Placental epithelial cell (primary cell): ENCODE measurements around a stretch of chr3.

GRCh38 chr3:139534507-139534948, 5.0 kb downstream of the RBP1 start:
- CAGE, long polyA plus RNA: no peak

DNA sequence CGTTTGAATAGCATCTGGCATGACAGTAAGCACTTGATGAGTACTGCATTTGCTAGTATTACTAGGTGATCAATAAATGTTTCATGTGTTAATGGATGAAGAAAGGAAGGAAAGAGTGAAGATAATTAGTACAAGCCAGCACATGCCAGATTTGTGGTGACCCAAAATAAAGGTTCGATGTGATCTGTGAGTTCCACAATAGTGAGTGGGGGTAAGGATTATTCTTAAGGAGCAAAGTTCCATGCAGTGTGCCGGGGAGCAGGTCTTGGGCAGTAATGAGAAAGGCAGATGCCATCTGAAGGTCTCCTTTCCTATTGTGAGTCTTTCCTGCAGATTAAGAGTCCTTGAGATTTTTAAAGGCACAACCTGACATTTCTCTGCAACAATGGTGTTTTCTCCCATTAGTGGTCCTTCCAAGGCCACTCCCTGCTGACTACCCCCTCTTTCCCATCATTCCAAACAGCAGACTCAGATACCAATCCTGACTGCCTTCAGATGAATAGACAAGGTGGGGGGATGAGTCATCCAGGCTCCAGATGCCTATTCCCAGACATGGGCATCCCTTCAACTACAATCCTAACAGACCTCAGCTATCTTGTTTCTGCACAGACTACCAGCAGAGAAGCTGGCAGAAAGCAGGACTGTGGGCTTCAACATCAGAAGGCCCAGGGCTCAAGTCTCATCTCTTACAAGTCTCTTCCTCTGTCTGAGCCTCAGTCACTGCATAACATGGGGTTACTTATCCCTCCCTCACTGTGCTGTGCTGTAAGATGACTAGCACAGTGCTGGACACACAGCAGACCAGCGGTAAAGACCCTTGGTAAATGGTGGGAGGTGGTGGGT, 2.3 kb downstream of the RBP1 start:
- CAGE, long polyA plus RNA: no peak

DNA sequence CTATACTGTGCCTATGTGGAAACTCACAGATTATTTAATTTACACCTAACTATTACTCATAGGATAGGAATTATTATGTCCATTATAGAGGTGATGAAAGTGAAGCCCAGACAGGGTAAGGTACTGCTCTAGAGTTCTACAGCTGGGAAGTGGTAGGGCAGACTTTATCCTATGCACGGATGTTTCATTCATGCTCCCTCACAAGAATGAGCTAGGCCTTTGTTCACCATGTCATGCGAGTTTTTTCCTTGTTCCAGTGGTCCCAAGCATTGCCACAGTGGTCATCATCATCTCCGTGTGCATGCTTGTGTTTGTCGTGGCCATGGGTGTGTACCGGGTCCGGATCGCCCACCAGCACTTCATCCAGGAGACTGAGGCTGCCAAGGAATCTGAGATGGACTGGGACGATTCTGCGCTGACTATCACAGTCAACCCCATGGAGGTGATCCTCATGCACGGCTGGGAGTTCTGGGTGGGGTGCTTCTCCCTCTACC, 114.1 kb upstream of the TRIM42 start:
- CAGE, long polyA plus RNA: no peak

GRCh38 chr3:141241464-141242486, 10.2 kb downstream of the PXYLP1 start:
- CAGE, long polyA plus RNA: no peak

DNA sequence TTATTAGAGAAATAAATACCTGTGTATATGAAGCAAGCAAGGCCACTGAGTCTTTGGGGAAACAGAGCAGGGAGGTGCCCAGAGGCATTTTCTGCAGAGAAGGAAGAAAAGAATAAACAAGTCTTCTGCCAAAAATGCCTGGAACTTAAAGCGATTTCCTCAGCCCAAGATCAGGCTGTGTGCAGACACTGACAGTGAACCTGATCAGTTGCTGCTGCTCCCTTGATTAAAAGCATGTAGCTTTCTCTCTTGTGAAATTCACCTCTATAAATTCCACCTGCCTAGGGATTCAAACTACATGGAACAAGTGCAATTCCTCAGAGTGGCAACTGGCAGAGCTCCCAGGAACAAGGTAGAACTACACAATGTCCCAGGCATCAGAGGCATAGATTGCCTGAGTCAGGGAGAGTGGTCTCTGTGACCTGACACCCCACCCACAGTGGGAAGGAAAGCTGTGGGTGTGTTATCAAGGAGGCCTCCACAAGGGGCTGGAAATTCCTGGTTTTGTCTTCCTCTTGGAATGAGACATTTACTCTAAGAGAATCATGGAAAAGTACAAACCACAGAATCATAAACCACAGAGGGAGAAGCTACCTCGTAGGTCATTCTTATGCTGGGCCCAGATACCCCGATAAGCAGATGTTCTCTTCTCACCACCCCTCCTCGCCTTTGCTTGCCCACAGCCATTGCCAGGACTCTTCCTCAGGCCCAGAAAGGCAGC, 1.9 kb upstream of the ZBTB38 start:
- CAGE, long polyA plus RNA: no peak

GRCh38 chr3:141369747-141370080, 1.4 kb downstream of the ZBTB38 start:
- CAGE, long polyA plus RNA: no peak

DNA sequence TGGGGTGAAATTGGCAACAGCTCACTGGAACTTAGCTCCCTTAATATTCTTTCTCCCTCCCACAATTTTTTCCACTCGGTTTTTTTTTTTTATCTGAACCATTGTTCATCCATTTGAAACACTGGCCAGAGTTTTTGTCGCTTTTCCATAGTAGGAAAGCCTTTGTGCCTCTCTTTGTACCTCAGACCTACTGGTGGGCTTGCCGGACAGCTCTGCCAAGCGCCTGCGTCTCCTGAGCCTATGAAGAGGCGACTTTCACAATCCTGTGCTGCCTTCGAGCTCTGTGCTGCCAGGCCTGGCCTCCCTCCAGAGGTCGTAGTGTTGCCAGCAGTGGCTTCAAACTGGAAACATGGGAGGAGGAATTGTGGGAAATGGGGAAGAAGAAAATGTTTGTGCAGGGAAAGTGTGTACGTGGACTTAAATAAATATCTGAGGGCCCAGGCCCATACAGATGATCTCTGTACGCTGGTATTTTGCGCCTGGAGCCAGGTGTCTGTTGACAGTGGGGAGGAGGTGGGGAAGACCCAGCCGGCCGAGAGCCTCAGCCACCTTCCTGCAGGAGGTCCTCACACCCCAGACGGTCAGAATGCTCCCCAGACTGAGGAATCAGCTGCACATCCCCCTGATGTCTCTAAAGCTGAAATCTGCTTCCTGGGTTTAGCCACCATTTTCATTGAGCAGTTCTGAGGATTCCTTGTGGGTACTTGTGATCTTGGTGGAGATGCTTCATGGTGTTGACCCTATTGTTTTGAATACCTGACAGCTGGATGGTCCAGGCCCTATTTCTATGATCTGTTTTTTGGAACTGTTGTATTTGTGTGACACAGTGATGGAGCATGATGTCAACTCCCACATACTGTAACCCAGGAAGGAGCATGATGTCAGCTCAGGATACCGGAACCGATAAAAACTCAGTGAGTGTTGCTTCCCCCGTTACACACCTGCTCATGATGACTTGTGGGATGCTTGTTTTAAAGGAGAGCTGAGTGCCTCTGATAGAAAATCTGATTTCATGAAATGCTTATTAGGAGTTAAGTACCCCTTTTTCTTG, 44.7 kb downstream of the ZBTB38 start:
- CAGE, long polyA plus RNA: no peak

GRCh38 chr3:141426418-141426879, 58.1 kb downstream of the ZBTB38 start:
- CAGE, long polyA plus RNA: no peak

DNA sequence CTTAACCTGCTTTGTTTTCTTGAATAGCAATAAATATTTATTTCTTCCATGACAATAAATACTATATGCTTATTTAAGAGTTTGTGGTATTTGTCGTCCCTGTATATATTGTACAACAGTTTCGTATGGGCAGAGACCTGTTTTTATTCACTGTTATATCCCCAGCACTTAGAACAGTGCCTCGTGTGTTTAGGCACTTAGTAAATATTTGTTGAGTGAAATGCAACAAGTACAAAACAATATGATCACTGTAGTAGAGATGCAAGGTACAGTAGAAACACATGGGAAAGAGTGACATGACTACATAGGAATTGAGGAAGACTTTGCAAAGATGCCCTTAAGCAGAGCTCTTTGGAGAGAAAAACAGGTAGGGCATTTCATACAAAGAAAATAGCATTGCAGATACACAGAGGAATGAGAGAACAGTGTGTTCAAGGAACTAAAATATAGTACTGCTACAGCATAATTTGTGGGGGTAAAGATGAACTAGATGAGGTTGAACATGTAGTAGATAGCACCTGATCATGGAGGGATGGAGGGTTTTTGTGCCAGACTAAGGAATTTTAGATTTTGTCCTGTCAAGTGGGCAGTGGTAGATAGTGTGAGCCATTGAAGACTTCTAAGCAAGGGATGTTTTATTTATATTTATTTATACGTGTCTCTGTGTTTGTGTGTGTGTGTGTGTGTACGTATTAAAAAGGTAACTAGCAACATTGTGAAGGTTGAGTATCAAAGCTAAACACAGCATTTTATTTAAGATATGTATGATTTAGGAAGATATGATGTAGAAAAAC, 18.5 kb downstream of the RASA2 start:
- CAGE, long polyA plus RNA: no peak

DNA sequence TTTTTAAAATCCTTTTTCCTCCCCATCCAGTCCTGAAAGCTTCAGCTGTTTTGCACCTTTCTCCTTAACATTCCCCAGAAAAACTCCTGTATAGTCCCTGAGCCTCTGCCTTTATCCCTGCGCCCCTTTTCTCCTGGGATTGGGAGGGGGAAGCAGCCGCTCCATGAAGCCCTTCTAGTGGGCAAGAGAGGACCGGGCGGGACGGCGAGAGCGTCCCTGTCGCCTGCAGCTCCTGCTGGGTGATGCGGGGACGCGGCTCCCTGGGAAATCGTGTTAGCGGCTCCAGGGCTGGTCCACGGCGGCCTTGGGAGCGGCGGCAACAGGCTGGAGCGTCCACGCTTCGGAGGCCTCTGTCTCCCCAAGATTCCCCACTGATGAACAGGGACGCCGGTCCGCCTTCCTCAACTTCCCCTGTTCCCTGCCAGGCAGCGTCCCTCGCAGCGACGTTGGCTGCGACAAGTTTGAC, 78.4 kb upstream of the RNF7 start:
- CAGE, long polyA plus RNA: no peak

DNA sequence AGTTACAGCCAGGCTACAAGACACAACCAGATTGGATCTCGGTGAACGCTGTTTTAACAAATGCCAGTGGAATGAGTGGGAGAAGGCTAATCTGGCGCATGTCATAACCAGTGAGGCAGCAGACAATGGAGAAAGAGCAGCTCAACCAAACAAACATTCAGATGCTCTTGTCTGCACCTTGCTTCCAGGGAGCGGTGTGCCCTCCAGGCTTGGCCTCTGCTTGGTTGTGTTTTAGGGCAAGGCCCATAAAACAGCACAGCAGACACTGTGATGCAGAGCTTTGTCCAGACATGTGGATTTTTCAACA, 45.9 kb upstream of the ATP1B3 start:
- CAGE, long polyA plus RNA: no peak

- CAGE, long polyA plus RNA: no peak
These were observed 337 bp downstream of the ATP1B3 start for GRCh38 chr3:141876948-141877011.

DNA sequence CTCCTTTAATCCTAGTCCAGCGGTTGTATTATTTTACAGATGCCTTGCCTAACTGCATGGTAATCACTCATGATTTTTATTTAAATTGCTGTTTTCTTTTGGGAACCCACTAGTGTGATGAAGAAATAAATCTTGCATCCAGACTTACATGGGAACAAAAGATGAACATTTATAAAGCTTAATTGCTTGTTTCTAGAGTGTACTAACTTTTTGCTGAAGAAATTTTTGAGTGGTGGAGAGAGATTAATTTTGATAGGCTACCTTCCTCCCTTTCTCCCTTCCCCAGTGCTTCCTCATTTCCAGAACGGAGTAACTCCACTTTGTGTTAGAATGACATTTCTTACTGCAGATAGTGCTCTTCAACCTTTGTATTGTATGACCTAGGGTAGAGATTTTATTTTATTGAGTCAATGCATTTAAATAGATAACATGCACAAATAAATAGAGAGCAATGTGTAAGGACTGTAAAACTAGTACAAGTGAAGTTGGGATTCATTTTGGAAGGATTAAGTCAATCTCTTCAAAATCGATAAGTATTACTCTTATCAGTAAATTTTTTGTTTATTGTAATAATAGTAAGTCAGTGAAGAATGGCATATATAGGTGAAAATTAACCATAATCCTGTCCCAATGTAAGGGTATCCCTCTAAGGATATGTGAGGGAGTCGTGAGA, 1.9 kb downstream of the ATP1B3 start:
- CAGE, long polyA plus RNA: no peak

GRCh38 chr3:141921127-141921815, 44.8 kb downstream of the ATP1B3 start:
- CAGE, long polyA plus RNA: no peak

- CAGE, long polyA plus RNA: no peak
These were observed 63.8 kb downstream of the ATP1B3 start for GRCh38 chr3:141940032-141940860.

DNA sequence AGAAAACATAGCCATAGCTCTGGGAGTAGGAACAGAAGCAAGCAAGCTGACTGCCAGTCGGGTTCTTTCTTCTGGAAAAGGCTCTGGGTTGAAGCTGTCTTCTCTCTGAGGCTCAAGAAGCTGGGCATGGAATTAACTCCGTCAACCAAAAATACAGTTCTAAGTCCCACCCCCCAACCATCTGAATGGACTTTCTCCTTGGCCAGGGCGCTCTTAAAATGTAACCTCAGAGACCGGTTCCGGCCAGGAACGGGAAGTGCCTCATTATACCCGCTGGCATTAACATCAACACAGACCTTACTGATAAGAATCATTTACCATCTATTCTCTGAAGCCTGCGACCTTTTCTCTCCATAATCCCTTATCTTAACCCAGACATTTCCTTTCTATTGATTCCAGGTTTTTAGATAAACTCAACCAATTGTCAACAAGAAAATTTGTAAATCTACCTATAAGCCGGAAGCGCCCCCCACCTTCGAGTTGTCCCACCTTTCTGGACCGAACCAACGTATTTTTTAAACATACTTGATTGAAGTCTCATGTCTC, 64.7 kb downstream of the ATP1B3 start:
- CAGE, long polyA plus RNA: no peak

DNA sequence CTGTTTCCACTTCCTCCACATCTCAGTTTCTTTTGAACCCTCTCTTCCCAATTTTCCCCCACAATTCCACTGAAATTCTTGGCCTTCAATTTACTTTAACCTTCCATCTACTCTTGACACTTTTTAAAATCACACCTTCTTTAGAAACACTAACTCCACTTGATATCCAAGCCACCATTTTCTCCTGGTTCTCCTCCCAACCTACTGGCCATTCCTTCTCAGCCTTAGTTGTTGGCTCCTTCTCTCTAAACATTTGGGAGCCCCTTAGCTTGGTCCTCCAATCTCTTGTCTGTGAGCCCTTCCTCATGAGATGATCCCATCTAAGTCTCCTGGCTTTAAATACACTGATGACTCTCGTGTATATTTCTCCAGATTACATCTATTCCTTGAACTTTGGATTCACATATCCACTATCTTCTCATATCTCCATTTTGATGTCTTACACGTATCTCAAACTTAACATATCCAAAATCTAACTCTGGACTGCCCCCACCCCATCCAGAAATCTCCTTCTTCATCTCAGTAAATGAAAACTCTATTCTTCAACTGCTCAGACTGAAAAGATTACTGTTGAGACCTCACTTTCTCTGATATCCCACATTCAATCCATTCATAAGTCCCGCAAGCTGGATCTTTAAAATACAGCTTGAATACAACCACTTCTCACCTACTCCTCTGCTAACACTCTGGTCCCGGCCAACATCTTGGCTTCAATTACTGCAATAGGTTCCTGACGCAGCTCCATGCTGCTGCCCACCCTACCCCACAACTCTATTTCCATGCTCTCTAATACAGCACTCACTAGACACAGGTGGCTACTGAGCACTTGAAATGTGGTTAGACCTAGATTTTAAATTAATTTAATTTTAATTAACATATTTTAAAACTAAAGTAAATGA, 134.2 kb downstream of the TFDP2 start:
- CAGE, long polyA plus RNA: no peak

DNA sequence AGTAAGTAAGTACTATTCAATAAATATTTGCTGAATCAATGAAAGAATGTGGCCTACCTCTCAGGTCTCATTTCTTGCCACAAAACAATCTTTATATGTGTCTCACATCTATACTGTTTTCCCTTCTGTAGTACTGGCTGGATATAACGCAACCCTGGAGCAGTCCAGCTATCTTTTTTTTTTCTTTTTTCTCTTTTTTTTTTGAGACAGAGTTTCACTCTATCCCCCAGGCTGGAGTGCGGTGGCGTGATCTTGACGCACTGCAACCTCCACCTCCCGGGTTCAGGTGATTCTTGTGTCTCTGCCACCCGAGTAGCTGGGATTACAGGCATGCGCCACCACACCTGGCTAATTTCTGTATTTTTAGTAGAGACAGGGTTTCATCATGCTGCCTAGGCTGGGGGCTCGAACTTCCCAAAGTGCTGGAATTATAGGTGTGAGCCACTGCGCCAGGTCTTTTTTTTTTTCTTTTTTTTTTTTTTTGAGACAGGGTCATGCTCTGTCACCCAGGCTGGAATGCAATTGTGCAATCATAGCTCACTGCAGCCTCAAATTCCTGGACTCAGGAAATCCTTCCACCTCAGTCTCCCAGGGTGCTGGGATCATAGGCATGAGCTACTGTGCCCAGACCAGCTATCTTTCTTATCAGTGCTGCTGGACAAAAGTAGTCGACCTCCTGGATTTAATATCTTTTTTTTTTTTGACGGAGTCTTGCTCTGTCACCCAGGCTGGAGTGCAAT, 61.0 kb downstream of the TFDP2 start:
- CAGE, long polyA plus RNA: no peak

GRCh38 chr3:142530449-142531086, 48.0 kb downstream of the ATR start:
- CAGE, long polyA plus RNA: no peak

DNA sequence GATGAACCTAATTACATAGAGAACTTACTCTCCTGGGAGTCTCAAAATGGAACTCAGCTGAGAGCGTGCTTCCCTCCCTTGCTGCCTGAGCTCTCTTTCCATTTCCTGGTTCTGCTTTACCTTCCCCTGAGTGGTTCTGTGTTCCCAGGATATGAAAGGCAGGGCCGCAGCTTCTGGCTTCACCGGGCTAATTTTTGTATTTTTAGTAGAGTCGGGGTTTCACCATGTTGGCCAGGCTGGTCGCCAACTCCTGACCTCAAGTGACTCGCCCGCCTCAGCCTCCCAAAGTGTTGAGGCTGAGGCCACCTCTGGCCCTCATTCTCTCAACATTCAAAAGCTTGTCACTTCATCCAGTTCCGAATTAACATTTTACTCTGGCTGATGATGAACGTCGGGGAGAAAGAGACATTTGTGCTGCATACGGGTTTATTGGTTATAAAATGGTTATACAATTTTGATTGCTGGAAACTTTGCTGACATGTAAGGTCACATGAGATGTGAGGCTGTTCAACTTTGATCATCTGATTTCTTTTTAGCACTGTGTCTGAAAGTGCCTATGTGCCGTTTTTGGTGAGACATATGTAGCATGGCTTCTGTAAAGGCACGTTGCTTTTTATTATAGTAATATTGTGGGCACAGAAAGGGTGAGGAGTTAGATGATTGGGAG, 6.6 kb downstream of the PLS1 start:
- CAGE, long polyA plus RNA: no peak